Hair follicular keratinocyte (primary cell): ENCODE results near the gene ACAD11.

- RAMPAGE, long total RNA = no peak
Observed at GRCh38 chr3:129134664-129135001, 13.0 kb upstream of the RAB43 start.

DNA sequence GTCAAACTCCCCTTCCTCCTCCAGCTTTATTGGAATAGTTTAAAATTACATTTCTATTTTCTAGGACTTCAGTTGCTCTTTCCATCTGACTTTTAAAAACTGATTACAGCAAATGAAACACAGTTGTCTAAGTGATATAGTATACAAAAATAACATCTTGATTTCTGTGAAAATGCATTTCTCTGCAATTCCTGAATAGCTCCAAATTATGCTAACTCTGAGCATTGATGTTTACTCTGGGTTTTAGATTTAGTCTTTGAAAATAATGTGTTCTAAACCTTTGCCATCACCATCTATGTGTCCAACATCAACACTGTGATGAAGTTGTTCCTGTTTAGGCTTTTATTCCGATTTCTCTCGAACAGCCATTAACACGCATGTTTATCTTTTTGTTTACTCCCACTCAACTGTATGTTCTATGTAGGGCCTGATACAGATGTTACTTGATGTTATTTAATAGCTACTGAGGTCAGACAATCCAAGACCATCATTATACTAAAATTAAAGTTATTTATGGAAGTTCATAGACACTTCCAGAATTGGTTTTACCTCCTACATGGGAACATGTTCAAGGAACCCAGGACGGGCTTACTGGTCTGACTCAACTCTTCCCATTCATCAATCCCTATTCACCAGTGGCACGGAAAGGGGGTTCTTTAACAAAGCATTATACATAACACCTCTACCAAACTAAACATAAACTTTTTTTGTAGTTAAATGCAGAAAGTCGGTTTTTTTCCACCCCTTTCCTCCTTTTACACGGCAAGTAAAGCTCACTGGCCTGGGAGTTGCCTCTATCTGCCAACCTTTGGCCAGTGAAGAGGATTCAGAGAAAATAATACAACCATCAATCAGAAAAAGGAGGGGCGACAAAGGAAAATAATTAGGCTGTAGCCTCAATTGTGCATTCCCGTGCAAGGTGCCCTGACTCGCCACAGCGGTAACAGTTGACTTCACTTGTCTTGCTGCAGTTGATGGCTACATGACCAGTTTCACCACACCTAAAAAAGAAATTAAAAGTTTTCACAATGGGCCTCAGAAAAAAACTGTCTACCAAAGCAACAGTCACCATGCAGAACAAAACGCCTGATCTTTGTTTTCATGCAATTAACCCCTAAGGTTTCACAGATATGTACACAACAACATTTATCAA lies 9.1 kb upstream of the ISY1 start:
- RAMPAGE, long total RNA = no peak

- RAMPAGE, long total RNA = no peak
Observed at GRCh38 chr3:129183982-129184250, 220 bp upstream of the CNBP start.

DNA sequence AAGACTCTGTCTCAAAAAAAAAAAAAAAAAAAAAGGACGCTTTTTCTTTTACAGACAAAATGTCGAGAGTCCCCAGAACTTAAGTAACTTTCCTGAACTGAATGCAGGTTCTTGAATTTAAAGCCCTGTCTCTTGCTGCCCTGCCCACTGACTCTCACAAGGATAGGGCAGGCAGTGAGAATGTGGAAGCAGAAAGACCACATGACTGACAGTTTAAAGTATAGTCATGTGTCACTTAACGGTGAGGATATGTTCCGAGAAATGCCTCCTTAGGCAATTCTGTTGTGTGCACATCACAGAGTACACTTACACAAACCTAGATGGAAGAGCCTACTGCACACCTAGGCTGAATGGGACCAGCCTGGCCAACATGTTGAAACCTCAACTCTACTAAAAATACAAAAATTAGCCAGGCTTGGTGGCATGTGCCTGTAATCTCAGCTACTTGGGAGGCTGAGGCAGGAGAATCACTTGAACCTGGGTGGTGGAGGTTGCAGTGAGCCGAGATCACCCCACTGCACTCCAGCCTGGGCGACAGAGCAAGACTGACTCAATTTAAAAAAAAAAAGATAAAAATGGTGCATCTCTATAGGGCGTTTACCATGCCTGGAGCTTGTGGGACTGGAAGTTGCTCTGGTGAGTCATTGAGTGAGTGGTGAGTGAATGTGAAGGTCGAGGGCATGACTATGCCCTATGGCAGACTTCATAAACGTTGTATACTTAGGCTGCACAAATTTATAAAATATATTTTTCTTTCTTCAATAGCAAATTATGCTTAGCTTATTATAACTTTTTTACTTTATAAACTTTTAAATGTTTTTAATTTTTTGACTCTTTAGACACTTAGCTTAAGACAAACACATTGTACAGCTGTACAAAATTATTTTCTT lies 18.9 kb upstream of the COPG1 start:
- RAMPAGE, long total RNA = no peak

DNA sequence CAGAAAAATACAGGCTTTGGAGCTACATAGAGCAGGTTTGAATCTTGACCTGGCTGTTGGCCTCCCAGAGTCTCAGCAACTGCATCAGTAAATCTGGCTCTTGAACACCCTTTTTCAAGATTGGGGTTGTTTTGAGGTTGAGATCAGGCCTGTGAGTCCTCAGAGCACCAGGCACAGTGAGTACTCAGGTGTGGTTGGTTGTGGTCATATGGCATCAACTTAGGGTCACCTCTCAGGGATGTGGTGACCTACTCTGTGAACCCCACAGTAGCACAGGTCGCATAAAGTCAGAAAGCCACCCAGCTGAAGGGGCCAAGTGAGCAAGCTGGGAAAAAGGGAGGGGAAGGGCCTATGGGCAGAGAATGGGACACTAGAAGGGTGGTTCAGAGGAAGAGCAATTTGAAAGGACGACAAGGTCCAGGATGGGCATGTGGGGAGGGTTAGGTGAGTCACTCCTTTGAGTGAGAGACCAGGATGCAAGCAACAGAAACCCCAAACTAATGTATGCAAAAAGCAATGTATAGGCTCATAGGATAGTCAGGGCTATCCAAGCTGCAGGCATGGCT lies 4.1 kb downstream of the H1-10 start:
- RAMPAGE, long total RNA = no peak

GRCh38 chr3:129315276-129316046 lies 625 bp downstream of the H1-10 start:
- RAMPAGE, long total RNA = no peak

GRCh38 chr3:129379621-129380068 lies 48.8 kb downstream of the EFCAB12 start:
- RAMPAGE, long total RNA = no peak

DNA sequence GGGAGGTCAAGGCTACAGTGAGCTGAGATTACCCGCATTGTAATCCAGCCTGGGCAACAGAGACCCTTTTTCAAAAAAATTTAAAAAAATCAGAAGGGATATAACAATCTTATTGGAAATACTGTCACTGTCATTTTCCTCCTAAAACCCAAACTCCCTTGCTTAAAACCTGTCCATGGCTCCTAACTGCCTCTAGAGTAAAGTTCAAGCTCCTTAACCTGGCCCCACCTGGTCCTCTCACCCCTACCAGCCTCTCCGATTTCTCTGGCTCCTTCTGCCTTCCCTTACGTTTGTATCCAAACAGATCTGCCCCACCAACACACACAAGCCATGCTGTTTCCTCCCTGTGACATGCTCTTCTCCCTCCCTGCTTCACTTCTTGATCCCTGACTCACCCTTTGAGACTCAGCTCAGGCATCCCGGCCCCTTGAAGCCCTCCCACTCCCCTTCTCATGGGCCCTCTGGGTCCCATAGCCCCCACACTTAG lies 4.8 kb downstream of the EFCAB12 start:
- RAMPAGE, long total RNA = no peak

DNA sequence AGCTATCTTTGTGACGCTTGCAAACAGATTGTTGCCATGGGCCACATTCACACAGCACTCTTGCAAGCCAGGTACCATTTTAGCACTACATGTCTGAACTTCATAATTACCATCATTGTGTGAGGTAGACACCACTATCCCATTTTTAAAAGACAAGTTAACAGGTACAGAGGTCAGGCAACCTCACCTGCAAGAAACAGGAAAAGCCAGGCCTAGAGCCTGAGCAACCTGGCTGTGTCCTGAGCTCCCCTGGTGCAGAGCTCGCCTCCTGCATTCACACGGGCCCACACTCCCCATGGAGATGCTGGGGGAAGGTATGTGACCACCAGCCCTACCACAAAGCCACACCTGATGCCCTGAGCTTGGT lies 1.1 kb upstream of the EFCAB12 start:
- RAMPAGE, long total RNA = no peak

- RAMPAGE, long total RNA = no peak
Observed at GRCh38 chr3:129447878-129448815, 8.1 kb downstream of the IFT122 start.

GRCh38 chr3:129587003-129587560 lies 19.4 kb downstream of the PLXND1 start:
- RAMPAGE, long total RNA = no peak

DNA sequence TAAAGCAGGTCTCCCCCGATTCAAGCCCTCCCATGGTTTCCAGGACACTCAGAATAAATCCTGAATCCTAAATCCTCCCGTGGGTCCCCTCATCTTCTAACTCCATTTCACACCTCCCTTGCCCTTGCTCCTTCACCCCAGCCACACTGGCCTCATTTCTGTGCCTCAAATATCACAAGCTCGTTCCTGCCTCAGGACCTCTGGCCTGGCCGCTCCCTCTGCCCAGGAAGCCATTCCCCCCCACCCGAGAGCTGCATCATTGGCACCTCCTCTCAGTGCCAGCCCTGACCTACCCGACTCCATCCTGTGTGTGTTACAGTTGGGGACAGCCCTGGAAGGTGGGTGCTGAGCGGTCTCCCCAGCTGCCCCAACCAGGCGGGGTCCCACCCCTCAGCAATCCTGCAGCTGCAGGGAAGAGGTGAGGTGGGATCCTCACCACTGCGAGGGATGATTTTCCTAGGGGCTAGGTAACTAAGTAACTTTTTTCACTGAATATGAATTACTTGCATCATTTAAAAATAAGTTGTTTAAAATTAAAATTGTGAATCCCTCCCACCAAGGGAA lies 14.5 kb downstream of the PLXND1 start:
- RAMPAGE, long total RNA = no peak

DNA sequence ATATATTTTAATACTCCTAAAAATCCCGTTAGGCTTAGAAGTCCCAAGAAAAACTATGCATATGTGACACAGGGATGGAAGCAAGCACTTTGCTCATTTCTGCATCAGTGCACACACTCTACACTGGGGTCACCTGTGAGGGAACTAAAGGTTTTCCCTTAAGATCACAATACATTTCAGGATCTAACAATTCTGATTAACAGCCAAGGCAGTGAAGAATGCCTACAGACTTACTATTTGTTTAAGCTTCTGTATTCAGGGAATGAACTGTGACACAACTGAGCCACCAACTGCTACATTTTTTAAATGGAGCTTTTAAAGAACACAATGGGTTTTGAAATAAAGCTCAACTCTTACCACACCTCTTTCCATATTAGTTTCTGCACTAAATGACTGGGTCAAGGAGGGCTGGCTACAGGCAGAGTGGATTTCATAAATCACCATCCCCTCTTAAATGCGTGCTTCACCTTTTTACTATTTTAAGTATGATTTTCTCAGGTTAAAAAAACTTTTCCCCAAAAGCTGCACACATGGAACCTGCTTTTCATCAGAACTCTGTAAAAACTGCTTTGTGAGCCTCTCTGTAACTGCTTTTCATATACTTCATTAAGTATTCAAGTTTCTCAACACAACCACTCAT lies 100.2 kb downstream of the TMCC1 start:
- RAMPAGE, long total RNA = no peak

- RAMPAGE, long total RNA = no peak
Observed at GRCh38 chr3:130953545-130954079, 59.7 kb downstream of the ATP2C1 start.

- RAMPAGE, long total RNA = no peak
Observed at GRCh38 chr3:130963844-130964420, 62.7 kb downstream of the ASTE1 start.

DNA sequence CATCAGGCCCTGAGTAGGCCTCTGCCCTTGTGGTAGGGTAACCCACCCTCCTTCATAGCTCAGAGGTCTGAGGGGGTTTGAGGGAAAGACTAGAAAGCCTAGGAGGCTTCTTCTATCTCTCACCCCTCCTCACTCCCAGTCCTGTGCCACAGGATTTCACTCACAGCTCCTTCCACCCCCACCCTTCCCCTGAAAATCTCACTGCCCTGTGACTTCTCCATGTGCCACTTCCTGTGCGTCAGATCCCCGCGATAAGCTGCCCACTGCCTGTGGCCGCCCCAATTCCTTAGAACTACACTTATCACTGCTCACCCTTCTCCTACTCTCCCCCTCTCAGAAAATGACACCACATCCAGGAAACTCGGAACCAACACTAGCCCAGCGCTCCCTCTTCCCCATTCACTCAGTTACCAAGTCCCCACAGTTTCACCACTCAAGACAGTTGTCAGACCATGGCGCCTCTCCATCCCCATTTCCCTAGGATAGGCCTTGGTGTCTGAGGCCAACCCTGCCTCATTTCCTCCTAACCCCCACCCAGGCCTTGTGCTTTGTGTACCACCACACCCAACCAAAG lies 20.6 kb upstream of the NUDT16 start:
- RAMPAGE, long total RNA = no peak

GRCh38 chr3:131386670-131387018 lies 5.1 kb downstream of the NUDT16 start:
- RAMPAGE, long total RNA = no peak

GRCh38 chr3:131526758-131527511 lies 24.2 kb upstream of the MRPL3 start:
- RAMPAGE, long total RNA = no peak

- RAMPAGE, long total RNA = no peak
Observed at GRCh38 chr3:132659723-132659897, at the start of gene ACAD11. ACAD11 (minus strand) TSS chr3:132659809.

DNA sequence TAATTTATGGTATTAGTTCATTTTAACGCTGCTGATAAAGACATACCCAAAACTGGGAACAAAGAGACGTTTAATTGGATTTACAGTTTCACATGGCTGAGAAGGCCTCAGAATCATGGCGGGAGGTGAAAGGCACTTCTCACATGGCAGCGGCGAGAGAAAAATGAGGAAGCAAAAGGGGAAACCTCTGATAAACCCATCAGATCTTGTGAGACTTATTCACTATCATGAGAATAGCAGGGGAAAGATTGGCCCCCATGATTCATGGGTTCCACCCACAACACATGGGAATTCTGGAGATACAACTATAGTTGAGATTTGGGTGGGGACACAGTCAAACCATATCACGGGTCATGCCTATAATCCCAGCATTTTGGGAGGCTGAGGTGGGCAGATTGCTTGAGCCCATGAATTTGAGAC lies 61.8 kb downstream of the TMEM108 start:
- RAMPAGE, long total RNA = no peak